Placental epithelial cell (primary cell): ENCODE measurements around a stretch of chr1.

DNA sequence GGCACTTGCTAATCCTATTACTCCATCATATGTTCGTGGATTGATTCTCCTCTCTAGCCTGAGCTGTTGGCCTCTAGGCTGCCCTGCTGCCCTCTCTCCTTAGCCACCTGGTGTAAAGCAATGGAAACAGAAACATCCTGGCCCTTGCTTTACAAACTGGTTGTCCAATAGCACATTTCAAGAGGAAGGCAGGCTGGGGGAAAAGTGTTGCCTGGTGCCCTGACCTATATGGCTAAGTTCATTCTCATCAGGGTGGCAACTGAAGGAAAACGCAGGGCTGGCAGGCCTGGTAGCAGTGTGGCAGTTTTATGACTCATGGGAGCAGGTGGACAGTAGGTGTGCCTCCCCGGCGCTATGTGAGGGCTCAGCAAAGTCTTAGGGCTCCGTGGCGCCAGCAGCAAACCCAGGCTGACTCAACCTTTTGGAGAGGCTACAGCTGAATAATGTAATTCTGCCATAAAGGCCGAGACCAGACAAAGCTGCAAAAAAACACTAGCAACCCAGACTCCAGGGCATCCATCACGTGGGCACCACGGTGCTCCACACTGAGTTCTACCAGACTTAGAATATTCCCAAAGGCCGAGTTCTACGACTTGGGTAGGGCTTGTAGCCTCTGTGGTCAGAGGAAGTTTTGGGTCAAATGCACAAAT lies 23.6 kb downstream of the GADD45A start:
- CAGE, long polyA plus RNA: no peak

DNA sequence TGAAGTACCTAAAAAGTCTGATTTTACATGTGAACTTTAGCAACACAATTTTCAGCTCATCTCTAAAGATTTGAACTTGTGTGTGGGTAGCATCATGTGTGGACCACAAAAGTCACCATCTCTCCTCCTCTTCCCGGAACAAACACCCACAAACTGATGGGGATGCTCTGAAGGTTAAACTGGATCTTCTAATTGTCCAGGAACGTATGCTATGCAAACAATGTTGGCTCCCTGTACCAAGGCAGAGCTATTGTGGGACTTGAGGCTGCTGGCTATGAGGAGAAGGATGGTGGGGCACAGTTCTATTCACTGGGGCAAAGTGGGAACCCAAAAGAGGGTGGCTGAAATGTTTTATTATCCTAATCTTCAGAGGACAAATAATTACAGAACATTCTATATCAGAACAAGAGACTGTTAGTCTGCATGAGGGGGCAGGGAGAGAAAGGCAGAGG lies 62.7 kb downstream of the GADD45A start:
- CAGE, long polyA plus RNA: no peak

DNA sequence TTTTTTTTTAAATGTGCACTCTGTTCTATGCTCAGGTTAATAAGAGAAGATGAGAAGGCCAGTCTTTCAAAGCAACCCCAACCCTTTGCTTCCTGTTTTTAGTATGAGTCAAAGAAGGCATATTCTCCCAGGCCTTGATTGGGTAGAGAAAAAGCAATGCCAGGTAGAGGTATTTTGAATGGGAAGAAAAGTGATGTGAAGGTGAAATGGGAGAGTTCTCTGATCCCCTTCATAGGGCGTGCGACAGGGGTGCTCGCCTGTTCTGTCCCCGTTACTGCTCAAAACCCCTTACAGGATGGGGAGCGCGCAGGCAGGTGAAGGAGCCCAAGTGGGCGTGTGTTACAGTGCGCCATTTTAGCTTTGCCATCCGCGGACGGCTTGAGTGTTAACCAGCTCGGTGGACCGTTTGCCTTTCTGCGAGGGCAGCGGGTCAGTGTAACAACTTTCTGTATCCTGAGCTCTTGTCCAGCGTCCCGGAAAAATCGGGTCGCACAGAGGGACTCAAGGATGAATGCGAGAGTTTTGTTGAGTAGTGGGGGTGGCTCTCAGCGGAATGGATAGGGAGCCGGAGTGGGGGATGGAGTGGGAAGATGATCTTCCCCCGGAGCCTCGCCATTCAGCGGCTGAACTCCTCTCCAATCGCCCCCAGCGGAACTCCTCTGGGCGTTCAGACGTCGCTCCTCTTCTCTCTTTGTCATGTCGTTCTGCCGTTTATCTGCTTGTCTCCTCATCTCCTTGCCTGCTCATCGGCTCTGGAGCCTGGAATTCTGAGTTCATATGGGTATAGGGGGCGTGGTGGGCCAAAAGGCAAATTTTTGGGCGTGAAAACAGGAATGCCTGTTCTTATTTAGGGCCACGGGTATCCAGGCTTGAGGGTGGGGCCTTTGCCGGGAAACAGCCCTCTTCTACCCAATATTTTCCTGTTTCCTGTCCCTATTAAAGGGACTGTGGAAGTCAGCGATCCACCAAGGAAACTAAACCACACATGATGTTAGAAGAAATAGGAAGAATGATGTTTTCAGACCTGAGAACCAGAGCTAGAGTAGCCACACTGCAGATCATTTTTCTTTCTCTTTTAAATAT lies 295.4 kb downstream of the CTH start:
- CAGE, long polyA plus RNA: no peak

DNA sequence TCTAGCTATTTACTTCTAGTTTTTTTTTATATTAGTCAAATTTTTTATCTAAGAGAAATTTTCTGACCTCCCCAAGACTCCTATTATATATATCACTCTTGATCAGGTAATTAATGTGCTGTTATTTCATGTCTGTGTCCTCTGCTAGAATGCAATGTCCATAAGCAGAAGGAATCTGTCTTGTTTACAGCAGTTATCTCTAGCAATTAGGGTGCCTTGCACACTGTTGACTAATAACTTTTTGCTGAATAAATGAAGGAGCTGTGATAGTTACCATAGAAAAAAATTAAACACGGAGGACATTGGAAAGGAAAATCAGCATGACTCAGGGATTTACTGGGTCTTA lies 183.5 kb downstream of the PTGER3 start:
- CAGE, long polyA plus RNA: no peak

DNA sequence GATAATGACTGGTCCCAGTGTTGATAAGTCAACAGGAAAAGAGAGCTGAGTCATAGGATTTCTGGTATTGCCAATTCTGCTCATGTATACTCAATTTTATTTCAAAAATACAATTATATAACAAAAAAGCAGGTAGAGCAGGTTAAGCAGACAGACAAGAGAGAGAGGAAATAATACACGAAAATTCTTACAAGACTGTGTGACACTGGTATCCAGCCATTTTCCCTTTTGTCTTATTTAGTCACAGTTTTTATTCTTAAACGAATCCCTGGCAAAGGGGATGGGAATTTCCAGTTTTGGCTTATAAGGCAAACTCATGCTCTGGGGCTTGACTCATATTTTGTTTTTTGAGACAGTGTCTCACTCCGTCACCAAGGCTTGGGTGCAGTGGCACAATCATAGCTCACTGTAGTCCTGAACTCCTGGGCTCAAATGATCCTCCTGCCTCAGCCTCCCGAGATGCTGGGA lies 32.0 kb downstream of the PTGER3 start:
- CAGE, long polyA plus RNA: no peak

DNA sequence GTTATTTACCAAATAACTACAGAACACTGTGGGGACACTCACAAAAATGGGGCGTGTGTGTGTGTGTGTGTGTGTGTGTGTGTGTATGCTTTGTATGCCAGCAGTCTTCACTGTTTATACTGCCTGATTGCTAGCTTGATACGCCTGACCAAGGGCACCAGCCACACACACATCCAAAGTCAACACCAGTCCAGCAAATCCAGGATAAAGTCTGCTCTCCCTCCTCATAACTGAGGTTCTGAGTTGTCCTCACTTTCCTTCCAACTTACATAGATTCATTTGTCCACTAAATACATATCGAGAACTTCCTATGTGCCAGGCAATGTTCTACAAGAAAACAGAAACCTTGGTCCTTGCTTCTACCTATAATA lies 79.4 kb downstream of the ERICH3 start:
- CAGE, long polyA plus RNA: no peak

DNA sequence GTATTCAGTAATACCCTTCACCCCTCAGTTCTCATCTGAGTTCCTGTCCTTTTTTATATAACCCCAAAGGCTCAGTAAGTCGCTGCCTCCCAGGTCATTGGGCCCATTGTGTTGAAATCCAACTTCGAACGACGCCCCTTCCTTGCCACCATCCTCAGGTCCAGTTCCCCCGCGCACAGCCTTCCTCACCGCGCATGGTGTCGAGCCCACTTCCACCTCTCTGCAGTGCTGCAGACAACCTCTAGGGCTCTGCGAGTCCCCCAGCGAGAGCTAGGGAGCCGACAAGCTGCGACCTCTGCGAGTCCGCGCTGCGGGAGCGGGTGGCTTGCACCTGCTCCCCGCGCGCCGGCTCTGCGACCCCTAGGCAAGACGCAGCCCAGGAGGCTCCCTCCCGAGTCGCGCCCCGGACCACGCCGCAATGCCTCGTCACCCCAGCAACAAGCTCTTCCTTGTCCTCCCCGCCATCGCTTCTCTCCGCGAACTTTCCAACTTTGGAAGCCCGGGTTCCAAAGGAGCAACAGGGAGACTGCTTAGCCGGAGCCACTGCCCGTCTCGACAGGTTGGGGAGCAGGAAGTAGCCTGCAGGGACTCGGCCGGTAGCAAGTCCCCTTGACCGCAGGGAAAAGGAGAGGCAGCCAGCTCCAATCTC lies 3.9 kb upstream of the SLC44A5 start:
- CAGE, long polyA plus RNA: no peak

DNA sequence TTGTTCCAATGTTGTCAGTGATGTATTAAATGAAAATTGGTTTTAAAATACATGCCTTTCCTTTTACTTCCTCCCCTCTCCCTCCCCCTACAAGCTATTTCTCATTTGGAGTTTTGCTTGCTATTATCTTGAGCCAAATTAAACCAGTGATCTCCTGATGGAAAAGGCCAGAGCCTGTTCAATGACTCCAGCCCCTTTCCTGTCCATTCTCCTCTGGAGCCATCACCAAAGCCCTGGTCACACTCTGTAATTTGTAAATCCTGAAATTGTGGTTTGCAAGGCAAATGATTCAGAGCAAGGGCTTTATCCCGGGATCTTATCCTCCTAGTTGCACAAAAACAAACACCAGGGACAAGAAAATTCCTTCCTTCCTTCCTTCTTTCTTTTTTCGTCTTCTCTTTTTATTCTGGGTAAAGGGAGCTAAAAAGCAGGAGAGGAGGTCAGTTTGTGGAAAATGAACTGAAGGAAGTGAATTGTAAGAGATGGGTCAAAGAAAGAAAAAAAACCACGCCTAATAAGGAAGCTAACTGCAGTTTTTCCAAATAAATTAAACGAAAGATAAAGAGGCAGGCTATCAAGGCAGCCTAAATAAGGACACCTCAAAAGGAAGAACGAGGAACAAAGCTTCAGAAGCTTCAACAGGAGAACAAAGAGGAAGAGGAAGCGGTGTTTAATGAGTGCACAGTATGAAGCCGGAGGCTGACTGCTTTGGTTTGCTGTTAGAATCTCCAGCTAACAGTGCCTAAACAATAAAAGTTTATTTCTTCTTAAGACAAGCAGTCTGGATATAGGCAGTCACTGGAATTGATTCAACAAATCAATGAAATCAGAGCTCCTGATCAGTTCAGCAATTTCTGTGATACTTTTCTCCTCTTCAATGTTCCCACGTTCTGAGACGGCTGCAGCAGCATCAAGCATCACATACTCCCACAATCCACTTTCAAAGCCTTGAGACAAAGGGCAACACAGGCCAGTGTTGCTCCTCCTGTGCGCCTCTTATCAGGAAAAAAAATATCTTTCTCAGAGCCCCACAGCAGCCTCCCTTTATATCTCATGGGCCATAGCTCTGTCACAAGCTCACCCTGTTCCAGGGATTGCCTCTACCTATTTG lies 365.9 kb upstream of the ST6GALNAC5 start:
- CAGE, long polyA plus RNA: no peak

DNA sequence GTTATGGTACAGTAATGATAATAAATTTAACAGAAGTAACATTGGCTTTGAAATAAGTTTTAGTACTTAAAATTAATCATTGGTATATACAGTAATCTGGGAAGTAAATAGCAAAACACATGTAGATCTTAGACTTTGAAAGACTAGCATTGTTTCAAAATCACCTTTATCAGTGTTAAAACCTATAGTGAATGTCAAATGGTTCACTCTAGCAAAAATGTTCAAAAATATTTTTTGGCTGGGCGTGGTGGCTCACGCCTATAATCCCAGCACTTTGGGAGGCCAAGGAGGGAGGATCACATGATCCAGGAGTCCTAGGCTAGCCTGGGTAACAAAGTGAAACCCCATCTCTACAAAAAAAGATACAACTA lies 42.8 kb downstream of the FUBP1 start:
- CAGE, long polyA plus RNA: no peak

GRCh38 chr1:77948056-77948913 lies 30.6 kb downstream of the FUBP1 start:
- CAGE, long polyA plus RNA: no peak

GRCh38 chr1:78044547-78045053 lies 1.2 kb upstream of the GIPC2 start:
- CAGE, long polyA plus RNA: no peak

DNA sequence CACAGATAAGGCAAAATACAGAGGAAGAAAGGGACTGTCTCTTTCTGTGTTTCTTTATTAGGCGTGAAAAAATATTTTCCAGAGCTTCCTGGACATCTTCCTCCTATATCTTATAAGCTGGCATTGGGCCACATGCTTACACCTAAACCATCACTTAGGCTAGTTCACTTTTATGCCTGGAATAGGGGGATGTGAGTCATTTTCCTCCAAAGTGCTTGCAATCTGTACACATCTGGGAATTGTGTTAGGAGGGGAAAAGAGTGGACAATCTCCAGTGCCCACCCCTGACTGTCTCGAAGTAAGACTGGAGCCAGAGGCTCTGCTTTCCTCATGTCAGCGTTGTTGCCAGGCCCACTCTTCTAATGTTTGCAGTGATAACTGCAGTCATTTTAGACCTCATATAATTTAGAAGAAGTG lies 29.9 kb downstream of the GIPC2 start:
- CAGE, long polyA plus RNA: no peak

DNA sequence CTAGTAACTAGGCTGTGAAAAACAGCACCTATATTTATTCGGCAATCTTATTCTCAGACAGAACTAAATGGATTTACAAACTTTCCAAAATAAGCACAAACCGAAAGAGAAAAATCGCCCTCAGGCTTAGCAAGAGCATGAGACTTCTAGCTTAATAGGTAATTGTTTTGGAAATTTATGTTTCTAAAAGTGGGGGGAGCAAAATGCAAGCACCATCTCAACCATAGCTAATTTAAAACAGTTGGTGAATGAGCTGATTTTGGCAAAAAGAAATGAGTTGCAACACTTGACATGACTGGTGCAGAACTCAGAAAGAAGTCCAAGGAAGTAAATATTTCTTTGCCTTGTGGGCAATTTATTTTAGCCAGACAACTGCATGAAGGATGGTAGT lies 71.5 kb upstream of the PTGFR start:
- CAGE, long polyA plus RNA: no peak

GRCh38 chr1:78620698-78621229 lies 516 bp downstream of the IFI44L start:
- CAGE, long polyA plus RNA: no peak

DNA sequence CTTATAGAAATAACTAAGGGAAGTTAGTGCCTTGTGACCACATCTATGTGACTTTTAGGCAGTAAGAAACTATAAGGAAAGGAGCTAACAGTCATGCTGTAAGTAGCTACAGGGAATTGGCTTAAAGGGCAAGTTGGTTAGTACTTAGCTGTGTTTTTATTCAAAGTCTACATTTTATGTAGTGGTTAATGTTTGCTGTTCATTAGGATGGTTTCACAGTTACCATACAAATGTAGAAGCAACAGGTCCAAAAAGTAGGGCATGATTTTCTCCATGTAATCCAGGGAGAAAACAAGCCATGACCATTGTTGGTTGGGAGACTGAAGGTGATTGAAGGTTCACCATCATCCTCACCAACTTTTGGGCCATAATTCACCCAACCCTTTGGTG lies 5.8 kb upstream of the IFI44 start:
- CAGE, long polyA plus RNA: no peak

DNA sequence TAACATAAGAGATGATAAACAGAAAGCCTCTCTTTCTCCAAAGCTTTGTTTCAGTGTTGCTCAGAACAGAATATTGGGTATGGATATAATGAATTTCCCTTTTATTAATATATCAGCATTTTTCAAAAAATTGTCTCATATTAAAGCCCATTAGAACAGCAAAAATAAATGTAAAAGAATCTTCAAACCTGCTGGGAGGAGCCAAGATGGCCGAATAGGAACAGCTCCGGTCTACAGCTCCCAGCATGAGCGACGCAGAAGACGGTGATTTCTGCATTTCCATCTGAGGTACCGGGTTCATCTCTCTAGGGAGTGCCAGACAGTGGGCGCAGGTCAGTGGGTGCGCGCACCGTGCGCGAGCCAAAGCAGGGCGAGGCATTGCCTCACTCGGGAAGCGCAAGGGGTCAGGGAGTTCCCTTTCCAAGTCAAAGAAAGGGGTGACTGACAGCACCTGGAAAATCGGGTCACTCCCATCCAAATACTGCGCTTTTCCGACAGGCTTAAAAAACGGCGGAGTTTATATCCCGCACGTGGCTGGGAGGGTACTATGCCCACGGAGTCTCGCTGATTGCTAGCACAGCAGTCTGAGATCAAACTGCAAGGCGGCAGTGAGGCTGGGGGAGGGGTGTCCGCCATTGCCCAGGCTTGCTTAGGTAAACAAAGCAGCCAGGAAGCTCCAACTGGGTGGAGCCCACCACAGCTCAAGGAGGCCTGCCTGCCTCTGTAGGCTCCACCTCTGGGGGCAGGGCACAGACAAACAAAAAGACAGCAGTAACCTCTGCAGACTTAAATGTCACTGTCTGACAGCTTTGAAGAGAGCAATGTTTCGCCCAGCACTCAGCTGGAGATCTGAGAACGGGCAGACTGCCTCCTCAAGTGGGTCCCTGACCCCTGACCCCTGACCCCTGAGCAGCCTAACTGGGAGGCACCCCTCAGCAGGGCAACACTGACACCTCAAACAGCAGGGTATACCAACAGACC lies 816.7 kb downstream of the TTLL7 start:
- CAGE, long polyA plus RNA: no peak

DNA sequence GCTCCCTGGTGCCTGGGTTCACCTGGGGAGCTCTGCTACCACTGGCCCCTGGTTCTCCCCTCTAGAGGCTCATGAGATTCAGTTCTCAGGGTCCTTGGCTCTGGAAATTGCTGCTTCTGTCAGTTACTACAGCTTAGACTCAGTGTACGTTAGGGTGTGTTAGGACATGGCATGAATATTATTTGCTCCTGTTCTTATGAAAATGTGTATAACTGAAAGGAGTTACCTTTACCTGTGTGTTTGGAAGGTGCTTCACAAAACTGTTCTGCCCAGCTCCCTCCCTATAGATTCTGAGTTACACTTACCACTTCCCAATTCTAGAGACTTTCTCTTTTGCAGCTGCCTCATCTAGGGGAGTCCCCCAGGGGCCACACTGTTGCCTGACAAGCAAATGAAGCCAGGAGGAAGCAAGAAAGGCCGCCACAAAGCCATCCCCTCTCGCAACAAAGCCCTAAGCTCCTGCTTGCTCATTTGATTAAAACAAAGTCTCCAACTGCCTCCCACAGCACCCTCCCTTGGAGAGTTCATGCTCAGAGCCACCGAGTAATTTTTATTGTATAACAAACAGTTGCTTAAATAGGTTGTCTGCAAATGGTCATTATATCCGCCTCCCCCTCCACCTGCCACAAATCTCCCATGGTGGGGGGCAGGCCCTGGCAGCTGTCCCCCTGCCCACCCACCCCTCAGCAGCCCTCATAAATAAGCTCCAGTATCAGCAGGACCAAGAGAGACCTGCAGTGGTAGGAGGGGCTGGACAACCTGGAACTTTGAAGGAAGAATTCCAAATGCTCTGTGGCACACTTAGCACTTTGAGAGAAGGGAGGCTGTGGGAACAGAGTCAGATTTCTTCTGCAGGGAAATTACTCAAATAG lies 237.8 kb downstream of the TTLL7 start:
- CAGE, long polyA plus RNA: no peak

- CAGE, long polyA plus RNA: no peak
Measured at GRCh38 chr1:83762011-83762404, 236.9 kb downstream of the TTLL7 start.

GRCh38 chr1:83764371-83764737 lies 234.6 kb downstream of the TTLL7 start:
- CAGE, long polyA plus RNA: no peak

- CAGE, long polyA plus RNA: no peak
Measured at GRCh38 chr1:84105838-84106650, 38.0 kb upstream of the PRKACB start.